Gastroesophageal sphincter (tissue), 4 donors: ENCODE data around the genes GPX8 and DDX4.

DNA sequence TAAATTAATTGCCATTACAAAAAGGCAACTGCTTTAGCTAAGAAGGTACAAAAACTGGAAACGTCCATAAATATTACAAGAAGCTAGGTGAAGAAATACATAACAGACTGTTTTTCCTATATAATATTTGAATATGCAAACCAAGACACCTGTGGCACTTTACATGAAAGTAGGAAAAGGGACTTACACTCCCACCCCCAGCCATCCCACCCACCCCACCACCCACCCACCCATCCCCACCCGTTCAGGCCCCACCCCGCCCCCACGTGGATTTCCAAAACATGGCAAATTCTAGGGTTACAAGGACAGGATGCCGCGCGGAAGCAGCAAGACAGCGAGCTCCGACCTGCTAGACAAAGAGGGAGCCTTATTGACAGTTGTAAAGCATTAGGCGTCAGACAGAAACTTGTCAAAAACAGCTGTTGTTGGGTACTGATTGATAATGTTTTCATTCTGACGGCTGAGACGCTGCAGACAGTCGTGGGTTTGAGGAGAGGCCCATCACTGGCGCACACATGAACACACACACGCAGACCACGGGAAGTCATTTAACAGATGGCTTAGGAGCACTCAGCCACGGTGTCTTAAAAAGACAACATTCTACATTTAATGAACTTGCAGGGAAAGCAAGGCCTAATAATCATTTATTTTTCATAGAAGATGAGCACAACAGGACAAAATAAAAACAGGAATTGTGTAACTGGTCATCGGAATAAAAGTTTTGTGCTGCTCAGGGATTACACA lies 323.9 kb downstream of the NDUFS4 start:
- PRO-cap = no peak
- RAMPAGE, long total RNA, 4 experiments = no peak in any of the 4 experiments

DNA sequence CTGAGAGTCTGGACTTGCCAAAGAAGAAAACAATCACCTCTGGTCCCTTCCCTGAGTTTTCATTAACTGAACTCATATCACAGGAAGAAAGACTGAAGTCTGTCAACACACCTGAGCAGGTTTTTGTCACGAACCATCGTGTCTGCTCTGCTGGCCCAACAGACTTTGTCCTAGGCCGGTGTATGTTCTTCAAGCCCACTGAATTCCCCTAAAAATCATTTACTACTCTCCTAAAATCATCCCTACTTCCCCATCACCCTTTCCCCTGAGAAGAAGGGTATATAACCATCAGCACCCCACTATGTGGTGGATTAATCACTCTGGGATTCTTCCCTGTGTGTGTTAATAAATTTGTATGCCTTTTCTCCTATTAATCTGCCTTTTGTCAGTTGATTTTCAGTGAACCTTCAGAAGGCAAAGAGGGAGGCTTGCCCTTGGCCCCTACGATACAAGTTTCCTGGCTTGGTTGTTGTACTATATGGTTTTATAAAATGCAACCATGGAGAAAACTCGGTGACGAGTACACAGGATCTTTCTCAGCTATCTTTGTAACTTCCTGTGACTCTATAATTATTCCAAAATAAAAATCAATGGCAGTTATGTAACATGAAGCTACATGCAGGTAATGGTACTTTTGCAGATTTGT lies 286.5 kb downstream of the ARL15 start:
- PRO-cap = no peak
- RAMPAGE, long total RNA, 4 experiments = start-site peak on the minus strand in 1 of 4 experiments, centred at position 373 of the sequence, 5 reads per replicate

DNA sequence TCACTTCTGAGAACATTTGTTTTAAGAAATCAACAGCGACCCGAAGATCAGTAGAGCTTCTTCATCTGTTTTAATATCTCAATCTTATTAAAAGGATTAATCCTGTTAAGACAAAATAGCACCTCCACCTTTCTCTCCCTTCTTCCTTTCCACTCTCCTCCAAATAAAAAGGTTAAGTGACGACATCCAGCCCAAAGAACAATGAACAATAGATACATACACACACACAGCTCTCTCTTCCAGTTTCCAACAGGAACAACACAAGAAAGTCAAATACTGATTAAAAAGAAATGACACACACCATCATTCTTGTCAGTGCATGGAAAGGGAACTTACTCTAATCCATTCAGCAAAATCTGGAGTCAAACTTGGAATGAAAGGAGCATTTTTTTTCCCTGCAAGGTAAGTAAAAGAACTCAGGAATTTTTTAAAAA lies 2.8 kb downstream of the ARL15 start:
- PRO-cap = no peak
- RAMPAGE, long total RNA, 4 experiments = no peak in any of the 4 experiments

GRCh38 chr5:54446298-54446875 lies 9.1 kb upstream of the HSPB3 start:
- PRO-cap = no peak
- RAMPAGE, long total RNA, 4 experiments = no peak in any of the 4 experiments

GRCh38 chr5:54524563-54525311 lies 7.2 kb downstream of the SNX18 start:
- PRO-cap = unidirectional peak, minus-strand start at chr5:54524893
- RAMPAGE, long total RNA, 4 experiments = no peak in any of the 4 experiments

GRCh38 chr5:54626283-54626928 lies 108.8 kb downstream of the SNX18 start:
- PRO-cap = no peak
- RAMPAGE, long total RNA, 4 experiments = no peak in any of the 4 experiments

DNA sequence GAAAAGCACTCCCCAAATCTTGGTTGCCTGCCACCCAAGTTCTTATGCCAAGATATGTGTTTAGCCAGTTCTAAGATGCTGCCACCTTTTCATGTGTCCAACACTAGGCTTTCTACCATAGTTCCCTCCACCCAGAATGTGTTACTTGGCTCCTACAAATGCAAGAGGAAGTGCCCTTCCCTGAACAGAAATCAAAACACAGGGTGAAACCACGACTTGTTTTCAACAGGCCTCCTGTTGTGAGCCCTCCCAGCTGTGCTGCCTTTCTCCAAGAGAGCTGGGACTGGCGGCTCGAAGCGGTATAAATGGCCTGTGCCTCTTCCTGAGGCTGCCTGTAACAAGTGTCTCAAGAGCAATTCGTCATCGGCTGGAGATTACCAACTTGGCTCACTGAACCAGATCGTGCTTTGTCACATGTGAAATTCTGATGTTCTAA lies 129.1 kb downstream of the SNX18 start:
- PRO-cap = bidirectional peak, plus-strand start at position 187 of the sequence, minus-strand start at position 186 of the sequence
- RAMPAGE, long total RNA, 4 experiments = no peak in any of the 4 experiments

- PRO-cap = no peak
- RAMPAGE, long total RNA, 4 experiments = no peak in any of the 4 experiments
Measured at GRCh38 chr5:54786246-54786733, 199.1 kb downstream of the ESM1 start.

GRCh38 chr5:55037402-55037914 lies 13.4 kb downstream of the GZMK start:
- PRO-cap = no peak
- RAMPAGE, long total RNA, 4 experiments = no peak in any of the 4 experiments

DNA sequence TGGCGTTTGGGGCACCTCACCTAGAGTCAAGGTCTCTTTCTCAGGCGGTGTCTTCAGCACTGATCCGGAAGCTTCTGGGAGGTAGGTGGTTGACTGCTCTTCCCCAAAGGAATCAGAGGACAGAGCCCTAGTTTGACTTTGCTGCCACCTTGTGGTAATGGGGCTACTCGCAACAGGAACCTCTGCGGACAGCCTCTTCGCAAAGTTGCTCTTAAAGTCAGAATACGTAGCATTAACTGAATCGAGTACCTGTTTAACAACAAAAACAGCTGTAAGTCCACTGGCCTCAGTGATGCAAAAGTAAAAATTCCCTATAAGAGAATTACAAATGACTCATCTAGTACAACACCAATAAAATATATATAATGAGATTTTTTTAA lies 13.4 kb upstream of the GPX8 start:
- PRO-cap = no peak
- RAMPAGE, long total RNA, 4 experiments = no peak in any of the 4 experiments

DNA sequence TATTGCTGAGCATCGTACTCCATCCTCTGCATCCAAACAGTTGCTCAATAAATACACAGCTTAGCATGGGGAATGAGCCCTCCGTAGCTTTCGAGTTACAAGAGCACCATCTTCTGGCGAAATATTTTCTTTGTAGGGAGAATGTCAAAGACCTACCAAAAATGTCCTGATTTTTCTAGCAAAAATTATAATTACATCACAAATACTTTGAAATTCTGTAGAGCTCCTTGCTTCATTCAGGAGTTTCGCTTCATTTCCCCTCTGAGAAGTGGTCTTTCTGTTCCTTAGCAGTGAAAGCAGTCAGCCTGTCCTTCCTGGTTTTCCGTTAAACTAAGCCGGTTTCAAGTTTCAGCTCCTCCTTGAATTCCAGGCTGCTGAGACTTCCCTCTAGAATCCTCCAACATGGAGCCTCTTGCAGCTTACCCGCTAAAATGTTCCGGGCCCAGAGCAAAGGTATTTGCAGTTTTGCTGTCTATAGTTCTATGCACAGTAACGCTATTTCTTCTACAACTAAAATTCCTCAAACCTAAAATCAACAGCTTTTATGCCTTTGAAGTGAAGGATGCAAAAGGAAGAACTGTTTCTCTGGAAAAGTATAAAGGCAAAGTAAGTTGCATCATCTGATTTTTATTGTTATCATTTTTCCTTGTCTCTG lies at the start of gene GPX8:
GPX8 (plus strand) TSS at position 381 of the 655 bp plus-strand sequence.
- PRO-cap = bidirectional peak, plus-strand start at position 390 of the sequence, minus-strand start at position 332 of the sequence
- RAMPAGE, long total RNA, 4 experiments = start-site peak on the plus strand in 2 of 4 experiments, centred at positions 381 to 397 of the sequence, 41 to 47 reads per replicate

DNA sequence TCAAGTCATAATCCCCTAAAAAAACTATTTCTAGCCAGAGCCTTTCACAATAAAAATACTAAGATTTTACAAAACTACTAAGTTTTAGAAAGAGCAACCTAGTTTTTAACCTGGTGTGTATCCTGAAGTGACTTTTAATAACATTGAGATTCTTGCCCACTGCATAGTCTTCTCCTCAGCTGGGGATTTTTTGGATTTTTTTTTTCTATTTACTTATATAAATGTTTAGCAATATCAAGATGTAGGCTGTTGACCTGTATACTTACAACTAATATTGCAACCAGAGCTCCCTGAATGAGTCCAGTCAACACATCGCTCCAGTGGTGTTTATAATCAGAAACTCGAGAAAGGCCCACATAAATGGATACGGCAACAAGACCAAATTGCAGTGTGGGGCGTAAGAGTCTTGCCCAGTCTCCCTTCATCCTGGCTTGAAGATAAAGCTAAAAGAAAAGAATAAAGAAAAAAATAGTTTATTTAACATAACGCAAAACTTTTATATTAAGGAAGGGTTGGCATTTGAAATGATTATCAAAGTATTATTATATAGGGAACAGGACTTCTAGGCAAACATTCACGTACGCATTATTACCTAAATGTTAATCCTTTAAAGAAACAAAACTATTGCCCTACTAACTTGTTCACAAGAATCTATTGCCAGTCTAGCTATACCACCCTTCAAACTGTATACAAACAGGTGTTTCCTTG lies 109.0 kb downstream of the PLPP1 start:
- PRO-cap = no peak
- RAMPAGE, long total RNA, 4 experiments = start-site peak on the minus strand in 1 of 4 experiments, centred at position 283 of the sequence, 127 reads per replicate

GRCh38 chr5:55430858-55431398 lies 103.8 kb downstream of the PLPP1 start:
- PRO-cap = no peak
- RAMPAGE, long total RNA, 4 experiments = no peak in any of the 4 experiments

DNA sequence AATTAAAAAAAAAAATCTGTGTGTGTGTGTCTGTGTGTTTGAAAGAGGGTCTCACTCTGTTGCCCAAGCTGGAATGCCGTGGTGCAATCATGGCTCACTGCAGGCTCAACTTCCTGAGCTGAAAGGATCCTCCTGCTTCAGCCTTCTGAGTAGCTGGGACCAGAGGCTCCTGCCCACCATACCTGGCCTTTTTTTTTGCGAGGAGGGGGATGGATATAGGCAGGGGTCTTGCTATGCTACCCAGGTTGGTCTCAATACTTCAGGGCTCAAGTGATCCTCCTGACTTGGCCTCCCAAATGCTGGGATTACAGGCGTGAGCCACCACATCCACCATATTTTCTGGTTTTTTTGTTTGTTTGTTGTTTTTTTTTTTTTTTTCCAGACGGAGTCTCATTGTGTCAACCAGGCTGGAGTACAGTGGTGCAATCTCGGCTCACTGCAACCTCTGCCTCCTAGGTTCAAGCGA lies 61.1 kb downstream of the PLPP1 start:
- PRO-cap = no peak
- RAMPAGE, long total RNA, 4 experiments = no peak in any of the 4 experiments

- PRO-cap = no peak
- RAMPAGE, long total RNA, 4 experiments = no peak in any of the 4 experiments
Measured at GRCh38 chr5:55521729-55522419, 12.9 kb downstream of the PLPP1 start.

GRCh38 chr5:55523338-55524089 lies 11.2 kb downstream of the PLPP1 start:
- PRO-cap = no peak
- RAMPAGE, long total RNA, 4 experiments = no peak in any of the 4 experiments

- PRO-cap = no peak
- RAMPAGE, long total RNA, 4 experiments = no peak in any of the 4 experiments
Measured at GRCh38 chr5:55533965-55534149, 907 bp downstream of the PLPP1 start.

DNA sequence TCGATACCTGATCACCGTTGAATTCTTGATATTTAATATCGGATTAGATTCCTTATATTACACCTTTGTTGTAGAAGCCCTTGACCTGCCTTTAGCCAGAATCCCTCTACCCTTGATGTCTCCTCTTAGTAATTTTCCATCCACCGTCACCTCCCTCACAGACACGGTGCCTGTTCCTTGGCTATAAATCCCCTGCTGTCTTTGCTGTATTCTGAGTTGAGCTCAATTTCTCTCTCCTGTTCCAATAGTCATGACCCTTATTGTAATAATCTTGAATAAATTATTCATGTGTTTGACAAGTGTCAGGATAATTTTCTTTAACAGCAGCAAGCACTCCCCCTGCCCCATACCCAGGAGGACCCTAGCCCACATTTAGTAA lies 808 bp upstream of the PLPP1 start:
- PRO-cap = no peak
- RAMPAGE, long total RNA, 4 experiments = no peak in any of the 4 experiments

GRCh38 chr5:55594928-55595127 lies 60.1 kb upstream of the PLPP1 start:
- PRO-cap = no peak
- RAMPAGE, long total RNA, 4 experiments = no peak in any of the 4 experiments

- PRO-cap = no peak
- RAMPAGE, long total RNA, 4 experiments = no peak in any of the 4 experiments
Measured at GRCh38 chr5:55737717-55738152, at the start of gene DDX4. Gene DDX4, plus strand, starts transcription at chr5:55738061.